ENCODE results near the gene BMP2K.

DNA sequence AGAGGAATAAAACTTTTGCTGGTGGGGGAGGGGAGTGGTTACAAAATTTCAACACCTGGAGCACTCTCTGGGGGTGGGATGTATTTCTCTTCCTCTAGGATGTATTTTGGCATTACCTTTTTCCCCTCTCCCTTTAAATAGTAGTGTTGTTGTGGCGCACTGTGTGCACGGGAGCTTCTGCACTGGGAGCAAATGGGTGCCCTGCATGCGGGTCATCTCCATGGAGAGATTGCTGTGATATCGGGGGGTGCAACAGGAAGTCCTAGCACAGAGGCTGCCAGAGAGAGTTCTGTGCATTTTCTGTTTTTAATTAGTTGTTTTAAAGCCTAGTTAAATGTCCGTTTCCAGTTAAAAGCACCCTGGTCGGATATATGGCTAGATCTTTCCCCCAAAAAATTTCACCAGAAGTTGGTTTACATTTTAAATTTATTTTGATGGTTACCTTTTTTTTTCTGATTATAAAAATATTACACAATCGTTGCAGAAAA lies 207.6 kb downstream of the SOWAHB start:
- PRO-cap = bidirectional peak, plus-strand start at position 270 of the sequence, minus-strand start at position 184 of the sequence

DNA sequence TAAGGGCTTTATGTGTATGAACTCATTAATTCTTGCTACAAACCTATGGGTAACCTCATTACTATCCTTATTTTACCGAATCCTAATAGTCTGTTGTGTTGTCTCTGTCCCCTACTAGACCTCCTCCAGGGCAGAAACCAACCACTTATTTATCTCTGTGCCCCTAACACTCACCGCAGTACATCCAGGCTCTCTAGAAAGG lies 11.3 kb upstream of the SOWAHB start:
- PRO-cap = no peak

DNA sequence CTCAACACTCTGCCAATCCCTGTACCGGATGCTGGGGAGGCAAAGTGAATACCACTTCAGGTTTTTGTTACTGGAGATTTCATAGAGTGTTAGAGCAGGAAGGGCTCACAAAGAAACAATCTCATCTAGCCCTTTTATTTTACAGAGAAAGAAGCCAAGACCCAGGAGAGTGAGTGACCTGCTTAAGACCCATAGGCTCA lies 24.7 kb downstream of the SEPTIN11 start:
- PRO-cap = no peak

- PRO-cap = no peak
Measured at GRCh38 chr4:76989753-76990294, 40.3 kb downstream of the SEPTIN11 start.

GRCh38 chr4:77030626-77031040 lies 45.2 kb downstream of the CCNI start:
- PRO-cap = no peak

- PRO-cap = no peak
Measured at GRCh38 chr4:77076555-77077038, 808 bp upstream of the CCNI start.

GRCh38 chr4:77180043-77180403 lies 23.0 kb downstream of the CCNG2 start:
- PRO-cap = no peak

- PRO-cap = no peak
Measured at GRCh38 chr4:77493747-77494673, 111.6 kb upstream of the CXCL13 start.

GRCh38 chr4:77601311-77602008 lies 4.2 kb upstream of the CXCL13 start:
- PRO-cap = no peak

DNA sequence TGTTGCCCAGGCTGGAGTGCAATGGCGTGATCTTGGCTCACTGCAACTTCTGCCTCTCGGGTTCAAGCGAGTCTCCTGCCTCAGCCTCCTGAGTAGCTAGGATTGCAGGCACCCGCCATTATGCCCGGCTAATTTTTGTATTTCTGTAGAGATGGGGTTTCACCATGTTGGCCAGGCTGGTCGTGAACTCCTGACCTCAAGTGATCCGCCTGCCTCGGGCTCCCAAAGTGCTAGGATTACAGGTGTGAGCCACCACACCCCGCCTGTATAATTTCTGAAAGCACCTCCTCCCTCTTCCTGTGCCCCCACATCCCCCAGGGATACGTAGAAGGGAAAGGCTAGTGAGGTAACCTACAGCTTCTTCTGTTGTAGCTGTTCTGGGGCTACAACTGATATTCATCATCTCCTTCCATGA lies 102.6 kb downstream of the CXCL13 start:
- PRO-cap = no peak

DNA sequence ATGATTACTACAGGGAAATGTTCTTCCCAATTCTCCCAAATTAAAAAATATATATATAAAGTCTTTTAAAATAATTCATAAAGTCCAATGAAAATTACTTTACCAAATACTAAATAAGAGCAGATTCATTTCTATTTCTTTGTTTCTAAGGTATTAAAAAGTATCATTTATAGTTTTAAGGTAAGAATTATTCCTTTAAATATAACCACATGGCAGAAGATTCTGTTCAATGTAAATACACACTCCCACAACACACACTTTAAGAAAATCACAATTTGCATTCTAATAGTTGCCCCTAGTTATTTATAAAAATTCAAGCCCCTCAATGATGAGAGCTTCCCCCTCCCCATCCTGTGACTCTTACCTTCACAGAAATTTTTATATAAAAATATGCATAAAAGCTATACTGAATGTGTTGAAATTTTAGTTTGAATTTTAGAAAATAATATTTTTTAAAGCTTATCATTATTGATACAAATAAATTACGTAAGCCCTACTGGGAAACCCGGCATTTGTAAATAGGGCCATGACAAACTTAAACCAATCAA lies 2.9 kb downstream of the CNOT6L start:
- PRO-cap = no peak

DNA sequence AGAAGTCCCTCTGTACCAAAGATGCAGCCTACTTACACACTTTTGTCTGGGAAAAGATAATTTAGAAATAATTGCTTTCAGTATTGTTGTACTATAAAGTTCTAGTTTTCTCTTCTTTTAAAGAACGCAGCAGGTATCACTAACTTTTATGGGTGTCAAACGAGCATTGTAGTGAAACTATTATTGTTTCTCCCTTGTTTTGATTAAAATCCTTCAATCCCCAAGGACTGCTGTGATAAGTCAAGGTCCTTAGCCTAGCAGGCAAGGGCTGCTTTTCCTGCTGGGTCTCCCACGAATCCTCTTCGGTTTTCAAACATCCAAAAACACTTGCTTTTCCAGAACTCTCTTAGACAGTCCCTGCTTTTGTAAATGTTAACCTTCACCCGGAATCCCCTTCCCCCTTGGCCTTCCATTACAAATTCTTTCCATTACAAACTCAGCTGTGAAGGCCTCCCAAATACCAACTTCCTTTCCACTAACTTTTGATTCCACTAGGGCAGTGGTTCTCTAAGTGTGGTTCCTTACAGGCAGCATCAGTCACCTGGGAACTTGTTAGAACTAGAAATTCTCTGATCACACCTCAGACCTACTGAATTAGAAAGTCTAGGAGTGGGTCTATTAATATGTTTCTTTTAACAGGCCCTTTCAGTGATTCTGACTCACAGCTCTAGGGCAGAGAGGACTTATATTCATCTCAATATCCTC lies 19.2 kb upstream of the MRPL1 start:
- PRO-cap = no peak

- PRO-cap = no peak
Measured at GRCh38 chr4:77905901-77906346, 43.3 kb downstream of the MRPL1 start.

- PRO-cap = no peak
Measured at GRCh38 chr4:78133101-78133755, 76.1 kb downstream of the FRAS1 start.

- PRO-cap = no peak
Measured at GRCh38 chr4:78707101-78707764, 68.9 kb upstream of the BMP2K start.

- PRO-cap = bidirectional peak, plus-strand start at chr4:78776350, minus-strand start at chr4:78776227; bidirectional peak, plus-strand start at chr4:78777085, minus-strand start at chr4:78776808
Measured at GRCh38 chr4:78776165-78777287, at the start of gene BMP2K. BMP2K (plus strand) TSS chr4:78776350.

DNA sequence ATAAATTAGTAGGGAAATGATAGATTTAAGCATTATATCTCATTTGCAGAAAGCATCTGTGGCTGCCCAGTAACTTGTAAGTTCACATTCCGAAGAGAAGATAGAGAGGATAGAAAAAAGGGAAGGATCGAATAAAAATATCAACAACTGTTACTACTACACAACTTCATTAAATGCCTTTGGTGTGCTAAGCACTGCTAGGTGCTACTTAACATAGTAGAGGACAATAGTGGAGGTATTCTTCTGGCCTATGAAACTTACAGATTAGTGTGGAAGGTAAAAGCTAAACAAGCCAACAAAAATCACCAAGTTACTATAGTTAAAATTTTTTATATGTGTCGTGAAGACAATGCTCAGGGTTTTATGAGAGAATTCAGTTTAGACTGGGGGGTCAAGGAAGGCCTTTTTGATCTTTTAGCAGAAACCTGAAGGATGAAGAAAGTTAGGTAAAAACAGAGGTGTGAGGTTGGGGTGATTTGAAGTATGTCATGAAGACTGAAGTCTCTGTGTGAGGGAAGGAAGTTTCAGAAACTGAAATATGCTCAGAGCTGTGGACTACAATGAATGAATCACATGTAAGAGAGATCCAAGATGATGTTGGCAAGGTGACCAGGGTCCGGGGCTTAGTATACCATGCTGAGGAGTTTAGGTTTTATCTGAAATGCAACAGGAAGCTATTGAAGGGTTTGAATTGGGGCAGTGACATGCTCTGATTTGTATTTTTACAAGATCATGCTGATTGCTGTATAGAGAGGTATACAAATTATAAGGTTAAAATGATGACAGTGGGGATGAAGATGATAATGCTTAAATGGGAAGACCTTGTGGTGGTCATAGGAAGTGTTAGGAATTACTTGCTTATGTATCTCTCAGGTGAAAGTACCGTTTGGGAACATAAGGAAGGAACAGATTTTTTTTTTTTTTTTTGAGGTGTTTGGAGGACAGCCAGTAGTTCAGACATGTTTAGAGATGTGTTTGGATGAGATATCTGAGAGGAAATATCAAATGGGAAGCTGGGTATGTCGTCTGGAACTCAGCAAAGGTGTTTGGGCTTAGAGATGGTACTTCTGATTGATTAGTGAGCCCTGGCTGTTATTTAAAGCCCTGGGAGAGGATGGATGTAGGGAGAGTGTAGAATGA lies 4.7 kb downstream of the BMP2K start:
- PRO-cap = no peak

DNA sequence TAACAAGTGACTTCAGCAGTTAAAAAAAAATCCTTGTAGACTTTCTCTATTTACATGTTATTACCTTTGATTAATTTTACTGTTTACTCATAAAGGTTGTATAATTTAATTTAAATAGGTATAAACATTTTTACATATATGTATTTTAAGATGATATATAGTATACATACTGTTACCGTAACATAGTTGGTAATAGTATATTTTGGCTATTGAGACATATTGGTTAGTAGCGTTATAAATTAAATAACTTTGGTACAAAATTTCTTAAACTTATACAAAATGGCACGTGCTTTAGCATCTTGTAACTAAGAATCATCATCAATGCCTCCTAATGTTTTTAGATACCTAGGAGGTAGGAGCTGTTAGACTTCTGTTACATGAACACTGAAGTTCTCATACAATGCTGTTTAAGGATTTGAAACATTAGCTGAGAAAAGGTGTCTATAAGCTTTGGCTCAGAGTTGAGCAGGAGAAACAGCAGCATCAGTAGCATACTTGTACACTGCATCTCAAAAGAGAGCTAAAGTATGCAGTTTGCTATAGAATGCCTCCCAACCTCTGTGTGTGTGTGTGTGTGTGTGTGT lies 66.0 kb downstream of the PAQR3 start:
- PRO-cap = no peak

GRCh38 chr4:78911967-78913294 lies 26.8 kb downstream of the PAQR3 start:
- PRO-cap = no peak

DNA sequence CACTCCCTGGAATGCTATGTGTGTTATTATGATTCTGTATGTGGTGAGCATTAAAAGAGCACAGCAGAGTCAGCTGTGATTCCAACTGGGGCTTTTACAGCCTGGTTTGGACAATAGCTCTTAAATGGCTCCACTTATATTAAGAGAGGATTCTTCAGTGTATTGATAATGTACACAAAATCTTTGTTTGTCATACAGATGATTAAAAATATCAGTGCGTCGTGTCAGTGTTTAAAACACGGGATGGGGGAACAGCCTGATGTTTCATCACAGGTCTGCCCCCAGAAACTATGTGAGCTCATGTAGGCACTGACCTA lies 274.3 kb upstream of the GK2 start:
- PRO-cap = no peak